WTC11 (cell line): ENCODE results near the gene MARK3.

- PRO-cap: no peak
Observed at GRCh38 chr14:102086661-102086923, 252 bp downstream of the HSP90AA1 start.

DNA sequence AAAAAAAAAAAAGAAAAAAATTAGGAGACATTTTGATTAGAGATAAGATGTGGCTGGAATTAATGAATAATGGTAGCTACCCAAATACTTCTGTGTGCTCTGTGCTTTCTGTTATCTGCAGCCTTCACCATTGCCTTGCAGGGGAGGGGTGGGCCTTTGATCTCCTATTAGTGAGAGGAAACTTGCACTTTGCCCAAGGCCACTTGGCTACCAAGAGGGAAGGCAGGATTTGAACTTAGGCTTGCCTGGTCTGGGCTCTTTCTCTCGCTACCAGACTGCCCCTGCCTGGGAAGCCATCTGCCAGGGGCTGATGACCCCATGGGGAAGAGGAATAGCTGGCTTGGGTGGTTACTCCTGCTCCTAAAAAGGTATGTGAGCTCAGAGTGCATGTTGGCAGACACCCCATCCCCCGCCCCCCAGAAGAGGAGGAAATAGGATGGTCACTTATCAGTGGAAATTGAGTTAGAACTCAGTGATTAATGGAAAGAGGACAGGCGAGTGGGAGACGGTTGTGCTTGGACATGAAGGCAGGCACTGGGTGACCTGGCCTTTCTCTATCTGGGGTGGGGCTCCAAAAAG is 51.4 kb downstream of the WDR20 start:
- PRO-cap: no peak

- PRO-cap: unidirectional peak, minus-strand start at chr14:102320335
Observed at GRCh38 chr14:102320059-102320751, 659 bp downstream of the ZNF839 start.

DNA sequence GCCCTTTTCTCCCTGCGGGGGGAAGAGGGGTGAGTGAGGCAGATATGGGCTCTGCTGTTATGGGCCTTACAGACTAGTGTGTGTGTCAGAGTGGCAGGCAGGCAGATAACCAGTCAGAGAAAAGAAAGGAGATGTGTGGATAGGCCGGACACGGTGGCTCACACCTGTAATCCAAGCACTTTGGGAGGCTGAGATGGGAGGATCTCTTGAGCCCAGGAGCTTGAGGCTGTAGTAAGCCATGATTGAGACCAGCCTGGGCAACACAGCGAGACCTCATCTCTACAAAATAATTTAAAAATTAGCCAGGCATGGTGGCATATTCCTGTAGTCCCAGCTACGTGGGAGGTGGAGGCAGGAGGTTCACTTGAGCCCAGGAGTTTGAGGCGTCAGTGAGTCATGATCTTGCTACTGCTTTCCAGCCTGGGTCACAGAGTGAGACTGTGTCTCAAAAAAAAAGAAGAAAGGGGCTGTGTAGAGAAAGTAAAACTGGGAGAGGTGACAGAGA is 12.2 kb downstream of the TECPR2 start:
- PRO-cap: no peak

GRCh38 chr14:102782959-102783392 is 5.7 kb downstream of the TRAF3 start:
- PRO-cap: no peak

- PRO-cap: no peak
Observed at GRCh38 chr14:102798987-102799519, 21.8 kb downstream of the TRAF3 start.

- PRO-cap: no peak
Observed at GRCh38 chr14:102805290-102806135, 28.3 kb downstream of the TRAF3 start.

DNA sequence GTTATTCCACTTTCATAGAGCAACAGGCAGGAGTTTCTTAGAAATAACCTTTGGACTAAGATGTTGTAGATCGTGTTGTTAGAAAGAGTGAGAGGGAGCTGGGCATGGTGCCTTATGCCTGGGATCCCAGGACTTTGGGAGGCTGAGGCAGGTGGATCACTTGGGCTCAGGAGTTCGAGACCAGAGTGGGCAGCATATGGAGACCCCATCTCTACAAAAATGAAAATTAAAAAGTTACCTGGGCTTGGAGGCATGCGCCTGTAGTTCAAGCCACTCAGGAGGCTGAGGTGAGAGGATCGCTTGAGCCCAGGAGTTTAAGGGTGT is 48.6 kb upstream of the AMN start:
- PRO-cap: no peak

GRCh38 chr14:102898301-102899168 is 23.9 kb upstream of the AMN start:
- PRO-cap: no peak

DNA sequence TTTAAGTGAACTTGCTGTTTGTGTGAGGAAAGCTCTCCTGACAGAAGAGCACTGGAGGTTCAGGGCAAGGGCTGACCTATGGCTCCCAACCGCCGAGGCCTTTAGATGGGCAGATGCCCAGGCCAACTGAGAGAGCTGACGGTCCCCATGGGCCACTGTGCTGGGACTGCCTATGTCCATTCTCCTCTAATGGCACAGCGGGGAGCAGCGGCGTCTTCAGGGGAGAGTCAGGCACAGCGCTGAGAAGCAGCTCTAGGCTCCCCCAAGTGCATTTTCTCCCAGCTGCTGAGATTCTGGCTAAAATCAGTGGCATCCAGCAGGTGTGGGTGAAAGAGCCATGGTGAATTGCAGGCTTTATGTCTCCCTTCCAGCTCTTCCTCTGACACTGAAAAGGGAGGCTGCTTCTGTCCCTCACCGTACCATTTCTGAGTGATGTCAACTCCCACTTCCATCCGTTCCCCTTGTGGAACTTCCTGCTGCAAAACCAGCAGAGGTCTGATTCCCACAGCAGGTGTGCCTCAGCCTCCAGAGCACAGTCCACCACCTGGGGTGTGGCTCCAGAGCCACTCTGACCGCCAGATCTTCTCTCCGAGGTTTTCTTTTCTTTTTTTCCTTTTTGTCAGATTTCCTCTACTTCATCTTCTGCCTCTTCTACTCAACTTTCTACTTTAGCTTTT is 62.8 kb downstream of the CDC42BPB start:
- PRO-cap: no peak

DNA sequence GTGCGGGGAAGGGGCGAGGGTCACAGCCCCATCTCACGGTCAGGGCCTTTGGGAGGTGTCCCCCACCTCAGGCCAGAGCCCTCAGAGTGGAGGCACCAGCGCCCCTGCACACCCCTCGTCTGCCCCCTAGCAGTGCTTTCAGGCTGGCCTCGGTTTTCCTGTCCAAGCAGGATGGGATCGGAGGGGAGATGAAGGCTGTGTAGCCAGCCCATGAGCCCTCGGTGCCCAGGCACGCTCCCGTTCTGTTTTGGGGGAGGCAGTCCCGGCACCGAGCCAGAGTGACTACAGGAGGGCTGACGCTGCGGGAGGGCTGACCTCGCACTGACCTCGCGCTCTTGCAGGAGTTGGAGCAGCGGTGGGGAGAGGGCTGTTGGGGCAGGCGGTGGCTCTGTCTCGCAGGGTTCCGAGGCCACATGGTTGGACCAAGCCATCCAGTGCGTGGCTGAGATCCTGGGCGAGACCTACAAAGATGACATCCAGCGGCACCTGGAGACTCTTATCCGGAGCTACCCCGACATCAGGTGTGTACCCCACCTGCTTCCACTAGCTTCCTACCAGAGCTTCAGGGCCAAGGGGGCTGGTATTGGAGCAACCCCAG is 13.6 kb downstream of the EXOC3L4 start:
- PRO-cap: no peak

- PRO-cap: no peak
Observed at GRCh38 chr14:103118209-103118452, 5.1 kb upstream of the TNFAIP2 start.

- PRO-cap: no peak
Observed at GRCh38 chr14:103196139-103196599, 72.9 kb downstream of the TNFAIP2 start.

DNA sequence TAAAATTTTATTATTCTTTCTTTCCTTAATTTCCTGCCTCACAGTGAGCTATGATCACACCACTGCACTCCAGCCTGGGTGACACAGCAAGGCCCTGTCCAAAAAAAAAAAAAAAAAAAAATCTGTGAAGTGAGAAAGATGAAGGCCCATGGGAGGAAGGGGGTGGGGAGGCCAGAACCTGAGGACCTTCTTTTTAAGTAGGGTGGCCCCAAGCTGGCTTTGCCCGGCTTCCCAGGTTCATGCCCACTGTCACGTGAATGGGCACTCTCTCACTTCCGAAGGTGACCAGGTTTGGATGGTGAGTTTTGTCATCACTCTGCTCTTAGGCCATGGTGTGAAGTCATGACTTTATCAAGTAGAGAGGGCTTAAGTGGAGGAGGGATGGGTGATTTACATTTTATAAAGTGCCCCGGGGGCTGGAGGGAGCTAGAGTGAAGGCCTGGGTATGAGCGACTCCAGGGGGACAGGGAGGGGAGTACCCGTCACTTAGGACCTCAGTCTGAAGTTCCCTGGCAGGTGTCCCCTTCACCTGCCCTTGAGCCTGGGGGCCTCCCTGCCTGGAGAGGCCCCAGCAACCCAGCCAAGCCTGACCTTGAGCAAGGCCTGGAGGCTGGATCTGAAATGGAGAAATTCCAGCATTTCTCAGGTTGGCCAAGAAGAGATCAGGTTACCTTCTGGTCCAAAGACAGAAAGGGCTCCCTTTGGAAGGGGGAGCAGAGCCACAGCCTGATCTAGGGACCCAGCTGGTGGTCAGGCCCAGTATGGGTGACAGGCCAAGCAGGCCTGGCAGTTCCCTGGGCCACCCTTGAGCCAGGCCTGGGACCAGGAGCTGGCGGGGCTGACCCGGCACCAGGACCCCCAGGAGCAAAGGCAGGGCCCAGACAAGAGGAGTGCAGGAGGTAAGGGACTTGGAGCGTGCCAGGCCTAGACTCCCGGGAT is 82.5 kb downstream of the TNFAIP2 start:
- PRO-cap: no peak

DNA sequence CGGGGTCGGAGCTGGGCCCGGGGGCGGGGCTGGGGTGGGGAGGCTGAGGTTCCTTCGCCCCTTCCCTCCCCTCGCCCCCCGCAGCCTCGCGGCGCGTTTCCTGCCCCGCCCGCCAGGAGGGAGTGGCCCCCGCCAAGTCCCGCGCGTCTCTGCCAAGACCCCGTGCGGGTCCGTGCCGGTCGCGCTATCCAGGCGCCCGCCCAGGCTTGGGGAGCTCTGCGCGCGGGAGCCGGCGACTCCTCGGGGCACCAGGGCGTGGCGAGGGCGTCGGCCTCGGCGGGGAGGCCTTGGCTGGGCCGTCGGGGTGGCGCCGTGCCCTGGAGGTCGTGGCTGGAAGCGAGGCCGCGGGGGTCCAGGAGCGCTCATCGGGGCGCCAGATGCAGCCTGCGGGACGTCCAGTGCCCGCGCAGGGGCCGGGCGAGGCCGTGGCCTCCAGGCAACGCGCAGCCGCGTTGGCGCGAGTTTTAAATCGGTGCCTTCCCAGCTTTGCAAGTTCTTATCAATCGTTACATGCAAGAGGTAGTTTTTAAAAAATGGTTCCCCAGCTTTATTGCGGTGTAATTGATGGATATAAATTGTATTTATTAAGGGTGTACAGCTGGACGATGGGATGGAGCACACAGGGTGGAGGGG is 97.4 kb downstream of the TNFAIP2 start:
- PRO-cap: unidirectional peak, plus-strand start at position 173 of the sequence

- PRO-cap: no peak
Observed at GRCh38 chr14:103259963-103261265, 73.6 kb upstream of the EIF5 start.

GRCh38 chr14:103334360-103334719 is 303 bp downstream of the EIF5 start:
- PRO-cap: unidirectional peak, plus-strand start at chr14:103334395; bidirectional peak, plus-strand start at chr14:103334844, minus-strand start at chr14:103334660

DNA sequence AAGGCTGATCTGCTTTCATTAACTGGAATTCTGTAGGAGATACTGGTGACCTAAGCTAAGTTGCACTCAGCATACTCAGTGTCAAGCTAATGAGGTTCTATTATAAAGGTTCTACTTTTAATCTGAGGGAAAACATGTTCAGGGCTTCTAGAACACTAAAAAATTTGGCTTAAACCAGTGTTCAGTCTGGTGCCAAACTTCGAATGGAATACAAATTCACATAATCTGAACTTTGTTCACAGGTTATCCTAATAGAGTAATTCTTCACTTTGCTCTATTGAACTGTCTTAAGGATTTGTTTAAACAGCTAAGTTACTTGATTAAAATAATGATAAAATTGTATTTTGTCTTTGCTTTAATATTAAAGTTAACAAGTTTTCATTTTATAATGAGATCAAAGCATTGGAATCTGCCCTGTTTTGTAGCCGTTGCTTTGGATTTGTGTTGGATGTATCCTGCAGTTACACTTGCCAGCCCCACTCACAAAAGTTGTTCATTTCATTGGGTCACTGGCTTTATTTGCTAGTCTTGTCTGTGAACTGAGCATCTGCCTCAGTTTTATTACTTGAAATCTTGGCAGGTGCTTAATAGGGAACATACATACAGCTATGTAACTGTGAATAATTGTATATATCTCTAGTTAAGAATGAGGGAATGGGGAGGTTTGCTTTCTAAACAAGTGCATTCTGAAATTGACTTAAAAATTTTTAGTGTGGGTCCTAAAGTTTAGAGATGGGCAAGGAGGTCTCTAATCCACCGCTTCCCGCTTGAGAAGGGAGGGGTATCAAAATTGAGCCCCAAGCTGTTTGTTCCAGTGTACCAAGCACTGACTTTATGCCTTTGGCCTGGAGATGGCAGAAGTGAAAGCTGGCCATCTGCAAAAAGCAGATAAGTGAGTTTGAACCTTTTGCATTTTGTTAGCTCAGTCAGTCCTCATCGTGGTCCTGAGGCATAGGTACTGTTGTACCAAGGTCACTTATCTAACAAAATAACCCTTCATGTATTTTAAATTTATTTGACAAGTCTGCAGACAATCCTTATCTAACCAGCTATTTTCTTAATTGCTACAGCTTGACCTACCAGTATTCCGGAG is 9.1 kb downstream of the EIF5 start:
- PRO-cap: no peak

DNA sequence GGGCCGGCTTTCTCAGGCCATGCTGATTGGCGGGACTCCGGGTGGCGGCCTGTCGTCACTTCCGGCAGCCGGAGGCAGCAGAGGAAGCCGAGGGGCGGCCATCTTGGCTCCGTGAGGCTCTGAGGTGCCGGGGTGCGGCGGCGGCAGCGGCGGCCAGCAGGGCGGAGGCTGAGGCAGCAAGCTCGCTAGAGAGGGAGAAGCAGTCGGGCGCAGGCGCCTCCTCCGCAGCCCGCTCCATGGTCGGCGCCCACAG is at the start of gene MARK3:
Gene MARK3 (plus strand): TSS at position 106 of the 253 bp plus-strand sequence.
- PRO-cap: bidirectional peak, plus-strand start at position 80 of the sequence, minus-strand start outside the sequence

DNA sequence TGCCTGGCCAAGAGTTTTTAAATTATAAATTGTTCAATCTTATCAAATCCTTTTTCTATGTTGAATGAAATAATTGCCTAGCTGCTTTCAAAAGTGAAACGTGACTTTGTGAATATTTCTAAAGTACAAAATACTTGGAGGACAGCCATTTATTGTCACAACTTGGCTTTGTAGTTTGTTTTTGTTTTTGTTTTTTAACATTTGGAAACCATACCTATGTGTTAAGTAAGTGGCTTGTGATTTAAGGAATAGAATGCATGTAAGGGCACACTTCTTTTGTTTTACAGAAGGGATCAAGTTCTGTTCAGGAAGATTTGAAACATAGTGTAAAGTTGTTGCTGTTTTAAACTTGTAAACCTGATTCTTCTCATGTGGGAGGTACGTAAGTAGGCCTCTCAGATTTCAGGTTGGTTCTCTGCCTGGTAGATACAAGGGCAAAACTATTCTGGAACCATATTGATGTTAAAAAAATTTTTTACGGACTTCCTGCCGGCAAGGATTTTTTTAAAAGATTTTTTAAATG is 13.5 kb downstream of the MARK3 start:
- PRO-cap: no peak